Kidney (tissue), 2 donors: Measurements from ENCODE around the genes MAP3K10 and TTC9B.

DNA sequence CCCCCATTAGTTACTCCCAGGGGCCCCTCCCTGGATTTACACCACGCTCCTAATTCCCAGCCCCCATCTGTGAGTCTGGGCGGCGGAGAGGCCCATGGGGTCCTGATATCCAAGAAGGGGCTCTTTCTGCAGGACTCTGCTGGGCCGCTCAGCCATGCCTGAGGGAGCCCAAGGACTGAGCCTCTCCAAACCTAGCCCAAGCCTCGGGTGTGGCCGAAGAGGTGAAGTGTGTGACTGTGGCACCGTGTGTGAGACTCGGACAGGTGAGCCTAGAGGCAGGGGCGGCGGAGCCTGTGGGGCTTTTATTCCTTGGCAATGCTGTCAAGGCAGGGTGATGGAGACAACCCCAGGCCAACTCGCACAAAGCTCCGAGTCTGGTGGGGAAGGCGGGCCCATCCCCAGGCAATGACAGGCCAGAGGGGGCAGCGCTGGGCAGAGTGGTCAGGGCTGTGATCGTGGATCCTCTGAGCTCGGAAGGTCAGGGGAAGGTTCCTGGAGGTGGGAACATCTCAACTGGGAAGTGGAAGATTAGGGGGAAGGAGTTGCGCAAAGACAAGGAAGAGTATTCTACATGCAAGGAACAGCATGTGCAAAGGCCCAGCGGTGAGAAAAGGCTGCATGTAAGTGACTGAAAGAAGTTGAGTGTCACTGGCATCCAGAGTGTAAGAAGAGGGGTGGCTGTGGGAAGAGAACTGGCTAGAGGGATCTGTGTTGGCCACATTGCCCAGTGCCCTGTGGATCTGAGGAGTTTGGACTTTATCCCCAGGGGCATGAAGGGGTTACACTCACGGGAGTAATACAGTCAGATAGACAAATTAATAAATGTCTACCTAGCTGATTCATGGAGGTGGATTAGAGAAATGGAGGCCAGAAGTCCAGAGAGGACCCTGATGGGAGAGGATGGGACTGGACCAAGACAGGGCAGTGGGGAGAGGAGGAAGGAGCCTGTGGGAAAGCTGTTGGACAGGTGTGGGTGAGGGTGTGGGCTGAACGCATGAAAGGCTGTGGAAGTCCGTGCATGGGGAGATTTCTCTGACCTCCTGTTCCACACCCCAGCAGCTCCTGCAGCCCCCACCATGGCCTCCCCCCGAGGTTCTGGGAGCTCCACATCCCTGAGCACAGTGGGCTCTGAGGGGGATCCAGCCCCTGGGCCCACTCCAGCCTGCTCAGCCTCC, 1.9 kb downstream of the PLEKHG2 start:
- PRO-cap, result no peak
- RRBS, result no CpG with 5 or more reads among the region's 22 CpGs

GRCh38 chr19:39416516-39417068, 4.1 kb downstream of the PLEKHG2 start:
- PRO-cap, result no peak
- RRBS, result no CpG with 5 or more reads among the region's 15 CpGs

DNA sequence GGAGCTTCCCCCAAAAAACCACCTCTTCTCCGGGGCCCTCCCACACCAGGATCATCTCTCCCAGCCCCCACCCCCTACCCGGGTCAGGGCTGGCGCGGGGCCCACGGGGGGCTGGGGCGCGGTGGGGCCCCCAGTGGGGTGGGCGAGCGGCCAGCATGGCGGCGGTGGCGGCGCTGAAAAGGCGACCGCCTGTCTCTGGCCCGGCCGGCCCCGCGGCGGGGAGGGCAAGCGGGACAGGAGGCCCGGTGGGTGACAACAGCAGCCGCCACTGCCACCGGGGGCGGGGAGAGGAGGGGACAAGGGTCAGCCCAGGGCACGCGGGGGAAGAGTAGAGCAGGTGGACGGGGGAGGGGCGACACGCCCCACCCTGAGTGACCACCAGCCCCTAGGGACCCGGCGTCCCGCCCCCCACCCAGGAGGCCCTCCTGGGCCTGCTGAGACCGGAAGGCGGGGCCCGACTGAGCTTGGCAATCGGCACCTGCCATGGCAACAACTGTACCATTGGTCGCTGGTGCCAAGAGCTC, 711 bp downstream of the DYRK1B start:
- PRO-cap, result bidirectional peak, plus-strand start outside the sequence, minus-strand start at position 433 of the sequence
- RRBS, result 5% methylated on average over 21 of the region's 38 CpGs

GRCh38 chr19:39839697-39840593, 6.0 kb upstream of the DYRK1B start:
- PRO-cap, result no peak
- RRBS, result 81% methylated on average over 3 of the region's 22 CpGs

DNA sequence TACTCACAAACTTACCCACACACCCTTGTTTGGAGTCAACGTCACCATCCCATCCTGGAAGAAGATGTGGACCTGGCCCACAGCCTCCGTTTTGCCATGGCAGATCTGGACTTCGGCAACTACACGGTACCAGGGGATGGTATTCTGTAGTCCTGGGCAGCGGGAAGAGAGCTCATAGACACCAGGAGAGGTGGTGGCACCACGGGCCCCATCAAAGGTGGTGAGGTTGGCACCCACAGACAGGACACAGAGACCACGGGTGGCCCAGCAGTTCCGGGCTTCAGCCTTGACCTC, 20.5 kb upstream of the FBL start:
- PRO-cap, result no peak
- RRBS, result no CpG with 5 or more reads among the region's 8 CpGs

DNA sequence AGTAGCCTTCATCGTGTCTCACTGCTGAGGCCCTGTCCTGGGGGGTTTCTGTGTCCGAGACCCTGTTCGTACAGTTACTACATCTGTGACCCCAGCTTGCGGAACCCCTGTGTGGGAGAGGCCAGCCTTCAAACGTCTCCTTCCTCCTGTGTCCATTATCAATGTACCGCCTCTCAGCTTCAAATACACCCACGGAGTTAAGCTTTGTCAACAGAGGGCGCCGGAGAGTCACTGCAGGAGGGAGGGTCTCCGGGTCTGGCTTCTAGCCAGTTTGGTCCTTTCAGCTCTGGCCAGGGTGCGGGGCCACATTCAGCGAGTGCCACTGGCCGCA, 35.3 kb upstream of the FBL start:
- PRO-cap, result no peak
- RRBS, result no CpG with 5 or more reads among the region's 13 CpGs

DNA sequence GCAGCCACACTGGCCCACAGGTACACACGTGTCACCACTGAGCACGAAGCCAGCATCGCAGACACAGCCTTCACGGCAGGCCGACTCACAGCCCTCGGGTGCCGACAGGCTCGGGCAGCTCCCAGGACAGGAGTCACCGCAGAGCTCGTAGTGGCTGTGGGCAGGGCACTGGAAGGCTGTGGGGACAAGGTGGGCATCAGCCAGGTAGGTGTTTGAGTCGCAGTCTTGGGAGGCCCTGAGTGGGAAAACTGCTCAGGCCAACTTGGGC, 43.7 kb upstream of the FBL start:
- PRO-cap, result no peak
- RRBS, result no CpG with 5 or more reads among the region's 11 CpGs

GRCh38 chr19:39891458-39892393, 45.5 kb upstream of the FBL start:
- PRO-cap, result no peak
- RRBS, result no CpG with 5 or more reads among the region's 66 CpGs

DNA sequence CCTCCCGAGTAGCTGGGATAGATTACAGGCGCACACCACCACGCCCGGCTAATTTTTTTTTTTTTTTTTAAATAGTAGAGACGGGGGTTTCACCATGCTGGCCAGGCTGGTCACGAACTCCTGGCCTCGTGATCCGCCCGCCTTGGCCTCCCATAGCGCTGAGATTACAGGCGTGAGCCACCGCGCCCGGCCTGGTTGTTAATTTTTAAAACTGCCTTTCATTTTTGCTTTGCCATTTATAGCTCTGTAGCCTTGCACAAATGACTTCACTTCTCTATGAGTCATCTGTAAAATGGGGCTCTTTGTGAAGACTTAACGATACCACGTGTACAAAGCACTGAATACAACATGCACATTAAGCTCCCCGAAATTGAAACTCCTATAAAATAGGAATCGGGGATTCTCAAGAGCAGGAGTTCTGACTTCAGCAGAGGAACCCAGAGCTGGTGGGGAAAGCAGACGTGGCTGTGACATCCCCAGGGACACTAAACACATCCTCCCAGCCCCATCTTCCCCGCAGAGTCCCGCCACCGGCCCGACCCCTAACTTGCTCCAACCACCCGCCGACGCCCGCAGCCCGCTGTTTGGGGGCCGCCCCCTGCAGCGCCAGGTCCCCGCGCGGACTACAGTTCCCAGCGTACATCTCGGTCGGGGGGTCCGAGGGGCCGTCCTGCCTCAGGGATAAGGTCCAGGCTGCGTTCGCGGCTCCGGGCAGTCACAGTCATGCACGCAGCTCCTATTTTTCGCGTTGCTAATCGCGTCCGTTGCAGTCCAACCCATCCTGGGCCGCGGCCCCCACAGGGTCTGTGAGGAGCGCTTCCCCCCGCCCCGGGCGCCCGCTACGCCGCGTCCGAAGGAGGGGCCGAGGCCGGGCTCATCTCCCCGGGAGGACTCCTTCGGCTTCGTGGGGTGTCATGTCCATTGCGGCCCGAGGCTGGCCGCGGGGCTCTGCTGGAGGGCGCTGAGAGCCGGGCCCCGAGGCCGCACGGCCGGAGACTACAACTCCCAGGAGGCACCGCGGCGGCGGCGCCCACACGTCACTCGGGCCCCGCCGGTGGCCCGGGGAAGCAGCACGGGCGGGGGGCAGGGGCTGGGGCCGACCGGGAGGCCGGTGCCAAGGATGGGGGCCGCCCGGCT, at the start of gene MAP3K10:
Gene MAP3K10, plus strand, starts transcription at position 1,037 of the 1,137 bp plus-strand sequence.
- PRO-cap, result bidirectional peak, plus-strand start at position 653 of the sequence, minus-strand start at position 582 of the sequence; unidirectional peak, plus-strand start at position 921 of the sequence; bidirectional peak, plus-strand start at position 1,040 of the sequence, minus-strand start at position 983 of the sequence
- RRBS, result 1% methylated on average over 36 of the region's 91 CpGs

DNA sequence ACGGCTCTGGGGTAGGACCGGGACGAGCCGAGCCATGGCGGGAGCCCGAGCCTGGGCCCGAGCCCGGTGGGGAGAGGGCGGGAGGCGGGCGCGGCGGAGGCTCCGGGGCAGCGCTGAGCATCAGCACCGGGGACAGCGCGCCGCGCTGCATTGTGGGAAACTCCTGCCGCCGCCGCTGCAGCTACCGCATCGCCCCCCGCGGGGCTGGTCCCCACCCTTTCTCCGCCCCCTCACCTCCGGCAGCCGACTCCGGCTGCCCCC, at the start of gene TTC9B:
Gene TTC9B, minus strand, starts transcription at position 154 of the 261 bp plus-strand sequence.
- PRO-cap, result no peak
- RRBS, result 3% methylated on average over 21 of the region's 31 CpGs

DNA sequence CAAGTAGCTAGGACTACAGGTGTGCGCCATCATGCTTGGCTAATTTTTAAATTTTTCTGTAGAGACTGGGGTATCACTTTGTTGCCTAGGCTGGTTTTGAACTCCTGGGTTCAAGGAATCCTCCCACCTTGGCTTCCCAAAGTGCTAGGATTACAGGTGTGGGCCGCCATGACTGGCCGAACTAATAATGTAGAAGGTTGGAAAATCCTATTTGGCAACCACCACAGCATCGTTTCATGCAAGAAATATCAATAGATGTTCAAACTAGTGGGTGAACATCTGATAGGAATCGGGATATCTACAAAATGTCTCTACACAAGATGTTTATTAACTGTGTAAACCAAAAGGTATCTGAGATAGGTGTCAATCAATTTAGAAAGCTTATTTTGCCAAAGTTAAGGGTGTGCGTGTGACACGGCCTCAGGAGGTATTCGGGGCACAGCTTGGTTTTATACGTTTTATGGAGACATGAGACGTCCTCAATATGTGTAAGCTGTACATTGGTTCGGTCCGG, 1.5 kb upstream of the CCNP start:
- PRO-cap, result no peak
- RRBS, result no CpG with 5 or more reads among the region's 12 CpGs

- PRO-cap, result no peak
- RRBS, result no CpG with 5 or more reads among the region's 5 CpGs
These were observed 25.6 kb upstream of the CCNP start for GRCh38 chr19:40252057-40252518.

DNA sequence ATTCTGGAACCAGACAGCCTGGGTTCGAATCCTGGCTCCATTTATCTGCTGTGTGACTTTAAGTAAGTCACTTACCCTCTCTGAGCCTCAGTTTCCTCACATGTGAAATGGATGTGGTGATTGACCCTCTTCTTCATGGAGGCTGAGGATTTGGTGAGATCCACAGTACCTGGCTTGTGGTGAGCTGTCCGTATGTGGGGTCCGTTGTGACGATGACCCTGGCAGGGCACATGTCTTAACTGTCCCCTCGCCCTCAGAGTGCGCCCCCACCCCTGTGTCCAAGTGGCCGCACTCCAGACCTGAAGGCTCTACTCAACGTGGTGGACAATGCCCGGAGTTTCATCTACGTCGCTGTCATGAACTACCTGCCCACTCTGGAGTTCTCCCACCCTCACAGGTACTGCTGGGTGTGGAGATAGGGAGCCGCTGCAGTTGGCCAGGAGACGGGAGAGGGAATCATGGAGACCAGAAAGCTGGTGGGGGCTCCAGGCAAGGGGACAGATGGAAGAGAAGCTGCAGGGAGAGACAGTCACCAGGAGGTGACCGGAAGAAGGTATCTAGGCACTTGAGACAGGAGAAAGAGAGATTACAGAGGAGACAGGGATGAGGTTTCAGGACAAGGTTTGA, 15.6 kb downstream of the HIPK4 start:
- PRO-cap, result no peak
- RRBS, result 100% methylated on average over 1 of the region's 14 CpGs

DNA sequence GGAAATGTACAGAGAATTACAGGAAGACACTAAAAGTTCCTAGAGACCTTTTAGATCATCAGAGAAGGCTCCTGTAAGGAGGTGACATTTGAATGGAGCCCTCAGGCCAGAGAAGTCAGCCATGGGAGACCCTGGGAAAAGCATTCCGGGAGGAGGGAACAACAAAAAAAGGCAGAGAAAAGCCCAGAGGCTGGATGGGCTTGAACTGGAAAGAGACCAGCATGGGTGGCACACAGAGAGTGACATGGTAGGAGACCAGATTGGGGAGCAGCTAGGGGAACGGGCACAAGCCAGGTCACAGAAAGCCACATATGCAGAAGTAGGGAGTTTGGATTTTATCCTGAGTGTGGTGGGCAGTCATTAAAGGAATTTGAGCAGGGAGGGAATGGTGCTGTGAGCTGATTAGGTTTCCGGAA, 1.2 kb downstream of the SERTAD1 start:
- PRO-cap, result unidirectional peak, plus-strand start at position 88 of the sequence
- RRBS, result 17% methylated on average over 1 of the region's 3 CpGs

DNA sequence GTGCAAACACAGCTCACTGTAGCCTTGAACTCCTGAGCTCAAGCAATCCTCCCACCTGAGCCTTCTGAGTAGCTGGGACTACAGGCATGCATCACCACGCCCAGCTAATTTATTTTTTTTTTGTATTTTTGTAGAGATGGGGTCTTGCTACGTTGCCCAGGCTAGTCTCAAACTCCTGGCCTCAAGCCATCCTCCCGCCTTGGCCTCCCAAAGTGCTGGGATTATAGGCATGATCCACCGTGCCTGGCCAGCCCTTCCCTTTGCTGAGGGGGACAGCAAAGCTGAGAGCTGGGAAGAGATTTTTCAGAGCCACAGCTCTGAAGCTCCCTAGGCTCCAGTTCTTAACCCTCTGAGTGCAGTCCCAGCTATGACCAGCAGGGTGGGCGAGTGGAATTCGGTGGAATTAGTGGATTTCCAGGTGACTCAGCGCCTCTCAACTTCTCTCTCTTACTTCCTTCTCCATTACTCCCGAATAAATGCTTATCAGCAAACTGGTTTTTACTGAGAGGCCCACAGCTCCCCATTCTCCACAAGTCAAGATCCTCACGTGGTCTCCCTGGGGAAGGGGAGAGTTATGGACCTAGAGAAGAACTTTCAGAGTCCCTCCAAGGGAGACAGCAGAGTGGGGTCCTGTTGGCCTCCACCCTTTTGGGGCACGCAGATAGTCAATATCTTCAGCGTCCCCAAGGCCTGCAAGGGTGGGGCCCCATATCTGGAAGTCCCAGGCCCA, 1.2 kb downstream of the BLVRB start:
- PRO-cap, result no peak
- RRBS, result no CpG with 5 or more reads among the region's 11 CpGs

DNA sequence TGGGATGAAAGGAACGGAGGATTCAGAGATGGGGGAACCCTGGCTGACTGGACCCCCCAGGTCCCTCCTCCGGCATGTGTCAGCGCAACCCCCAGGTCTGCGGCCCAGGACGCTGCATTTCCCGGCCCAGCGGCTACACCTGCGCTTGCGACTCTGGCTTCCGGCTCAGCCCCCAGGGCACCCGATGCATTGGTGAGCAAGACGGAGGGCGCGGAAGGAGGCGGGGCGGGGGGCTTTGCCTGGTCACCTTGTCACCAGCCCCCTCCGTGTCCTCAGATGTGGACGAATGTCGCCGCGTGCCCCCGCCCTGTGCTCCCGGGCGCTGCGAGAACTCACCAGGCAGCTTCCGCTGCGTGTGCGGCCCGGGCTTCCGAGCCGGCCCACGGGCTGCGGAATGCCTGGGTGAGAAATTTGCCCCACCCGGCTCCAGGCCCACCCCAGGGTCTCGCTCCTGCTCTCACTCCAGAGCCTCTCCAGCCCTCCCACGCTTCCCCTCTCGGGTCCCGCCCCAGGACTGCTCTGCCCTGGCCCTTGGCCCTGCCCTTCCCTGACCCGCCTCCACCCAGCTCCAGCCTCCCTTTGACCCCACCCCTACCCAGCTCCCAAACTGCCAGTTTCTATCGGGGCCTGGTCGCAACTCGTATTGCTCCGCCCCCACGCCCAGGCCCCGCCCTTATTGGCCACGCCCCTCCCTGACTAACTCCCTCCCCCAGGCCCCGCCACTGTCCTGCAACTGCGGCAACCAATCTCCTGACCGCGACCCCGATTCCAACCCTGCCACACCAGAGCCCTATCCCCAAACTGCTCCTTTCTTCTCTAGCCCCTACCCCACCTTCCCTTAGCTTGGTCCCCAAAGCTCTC, 8.5 kb downstream of the LTBP4 start:
- PRO-cap, result unidirectional peak, plus-strand start at position 204 of the sequence; bidirectional peak, plus-strand start at position 712 of the sequence, minus-strand start at position 495 of the sequence
- RRBS, result 17% methylated on average over 21 of the region's 51 CpGs

DNA sequence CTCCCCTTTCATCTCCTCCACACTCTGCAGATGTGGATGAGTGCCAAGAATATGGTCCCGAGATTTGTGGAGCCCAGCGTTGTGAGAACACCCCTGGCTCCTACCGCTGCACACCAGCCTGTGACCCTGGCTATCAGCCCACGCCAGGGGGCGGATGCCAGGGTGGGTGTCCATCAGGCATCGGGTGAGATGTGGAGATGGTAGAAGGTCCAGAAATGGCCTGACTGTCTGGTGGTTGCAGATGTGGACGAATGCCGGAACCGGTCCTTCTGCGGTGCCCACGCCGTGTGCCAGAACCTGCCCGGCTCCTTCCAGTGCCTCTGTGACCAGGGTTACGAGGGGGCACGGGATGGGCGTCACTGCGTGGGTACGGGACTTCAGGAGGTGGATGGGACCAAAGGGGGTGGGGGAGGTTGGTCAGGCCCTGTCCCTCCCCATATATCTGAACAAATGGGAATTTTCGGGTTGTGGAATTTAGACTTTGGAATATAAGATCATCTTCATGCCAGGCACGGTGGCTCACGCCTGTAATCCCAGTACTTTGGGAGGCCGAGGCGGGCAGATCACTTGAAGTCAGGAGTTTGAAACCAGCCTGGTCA, 15.8 kb downstream of the LTBP4 start:
- PRO-cap, result no peak
- RRBS, result 97% methylated on average over 5 of the region's 23 CpGs

DNA sequence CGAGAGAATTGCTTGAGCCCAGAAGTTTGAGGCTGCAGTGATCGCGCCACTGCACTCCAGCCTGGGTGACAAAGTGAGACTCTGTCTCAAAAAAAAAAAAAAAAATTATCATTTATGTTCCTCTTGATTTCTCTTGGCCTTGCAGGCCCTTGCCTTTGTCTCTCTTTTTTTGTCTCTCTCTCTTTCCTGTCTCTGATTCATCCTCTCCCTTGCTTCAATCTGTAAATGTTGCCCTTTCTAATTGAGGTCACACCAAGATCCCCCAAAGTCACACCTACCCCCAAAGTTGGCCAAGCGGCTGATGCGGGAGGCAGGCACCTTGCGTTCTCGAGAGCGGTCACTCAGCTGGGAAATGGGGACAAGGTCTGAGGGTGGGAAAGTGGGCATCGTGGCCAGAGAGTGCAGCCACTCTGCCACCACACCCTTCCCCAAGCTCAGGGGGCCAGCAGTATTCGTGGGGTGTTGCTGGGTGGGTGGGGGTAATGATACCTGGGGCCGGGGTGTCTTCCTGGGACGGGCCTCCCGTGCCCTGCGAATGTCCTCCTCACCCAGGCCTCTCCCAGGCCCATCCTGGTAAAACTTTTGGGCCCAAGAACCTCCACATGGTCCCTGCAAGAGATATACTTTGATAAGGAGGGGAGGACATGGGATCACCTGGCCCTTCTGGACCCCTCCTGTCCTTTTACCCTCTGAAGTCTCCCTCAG, 2.7 kb downstream of the COQ8B start:
- PRO-cap, result no peak
- RRBS, result no CpG with 5 or more reads among the region's 14 CpGs

DNA sequence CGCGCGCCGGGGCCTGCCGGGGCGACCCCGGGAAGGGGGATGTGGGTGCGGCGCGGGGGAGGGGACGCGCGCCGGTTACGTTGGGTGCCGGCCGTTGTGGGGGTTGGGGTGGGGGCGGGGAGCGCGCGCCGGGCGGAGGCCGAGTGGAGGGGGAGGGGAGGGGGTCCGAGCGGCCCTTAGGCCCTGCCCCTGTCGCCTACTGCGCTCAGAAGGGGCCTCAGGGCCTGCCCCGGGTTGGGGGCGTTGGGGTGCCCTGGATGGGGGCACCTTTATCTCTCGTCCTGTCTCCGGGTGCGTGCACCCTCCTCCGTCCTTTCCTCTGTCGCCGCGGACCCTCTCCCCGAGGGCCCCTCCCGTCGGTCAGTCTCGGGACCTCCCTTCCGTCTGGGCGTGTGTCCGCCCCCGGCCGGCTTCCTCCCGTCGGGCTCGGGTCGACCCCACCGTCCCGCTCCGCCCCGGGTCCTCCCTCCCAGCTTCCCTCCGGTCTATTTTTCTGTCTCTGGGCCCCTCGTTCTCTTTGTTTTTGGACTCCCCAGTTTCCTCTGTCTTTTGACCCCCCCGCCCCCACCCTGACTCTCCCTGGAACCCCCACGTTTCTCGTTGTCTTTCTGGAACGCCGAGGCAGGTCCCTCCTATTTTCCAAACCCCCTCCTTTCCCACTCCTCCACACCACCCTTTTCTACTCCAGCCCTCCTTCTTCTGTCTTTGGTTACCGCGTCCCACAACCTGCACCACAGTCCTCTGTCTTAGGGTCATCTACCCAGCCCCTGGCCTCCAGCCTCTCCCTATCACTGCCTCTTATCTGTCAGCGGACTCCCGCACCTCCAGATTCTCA, 574 bp downstream of the EGLN2 start:
- PRO-cap, result bidirectional peak, plus-strand start at position 489 of the sequence, minus-strand start at position 316 of the sequence
- RRBS, result 2% methylated on average over 37 of the region's 65 CpGs

DNA sequence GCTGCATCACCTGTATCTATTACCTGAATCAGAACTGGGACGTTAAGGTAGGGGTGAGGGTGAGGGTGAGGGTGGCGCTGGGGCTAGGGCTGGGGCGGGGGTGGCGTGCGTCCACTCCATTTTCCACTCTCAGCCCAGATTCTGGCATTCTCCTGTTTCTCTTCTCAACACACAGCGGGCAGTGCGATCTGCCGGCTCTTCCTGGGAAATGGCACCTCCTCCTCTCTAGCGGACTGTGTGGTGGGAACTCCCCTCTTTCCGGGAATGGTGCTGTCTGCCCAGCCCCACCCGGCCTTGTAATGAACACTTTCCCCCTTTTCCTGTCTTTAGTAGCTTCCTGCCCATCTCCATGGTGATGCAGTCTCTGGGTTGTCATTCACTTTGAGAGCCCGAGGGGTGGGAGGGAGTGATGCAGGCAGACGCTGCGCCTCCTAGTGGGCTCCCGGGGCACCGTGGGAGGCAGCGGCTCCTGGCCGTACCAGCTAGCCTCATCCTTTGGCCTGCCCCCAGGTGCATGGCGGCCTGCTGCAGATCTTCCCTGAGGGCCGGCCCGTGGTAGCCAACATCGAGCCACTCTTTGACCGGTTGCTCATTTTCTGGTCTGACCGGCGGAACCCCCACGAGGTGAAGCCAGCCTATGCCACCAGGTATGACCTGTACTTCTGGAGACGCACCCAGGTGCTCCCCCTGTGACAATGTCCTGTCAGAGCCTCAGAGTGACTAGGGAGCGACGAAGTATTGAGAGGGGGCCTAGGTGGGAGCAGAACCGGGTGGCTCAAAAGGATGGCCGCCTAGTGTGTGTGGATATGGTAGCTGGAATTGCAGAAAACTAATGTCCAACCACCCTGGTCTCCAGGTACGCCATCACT, 7.9 kb downstream of the EGLN2 start:
- PRO-cap, result bidirectional peak, plus-strand start at position 382 of the sequence, minus-strand start at position 209 of the sequence
- RRBS, result 10% methylated on average over 9 of the region's 32 CpGs